A172 (cell line): ENCODE results near the genes HSPG2, WNT4 and C1QB.

DNA sequence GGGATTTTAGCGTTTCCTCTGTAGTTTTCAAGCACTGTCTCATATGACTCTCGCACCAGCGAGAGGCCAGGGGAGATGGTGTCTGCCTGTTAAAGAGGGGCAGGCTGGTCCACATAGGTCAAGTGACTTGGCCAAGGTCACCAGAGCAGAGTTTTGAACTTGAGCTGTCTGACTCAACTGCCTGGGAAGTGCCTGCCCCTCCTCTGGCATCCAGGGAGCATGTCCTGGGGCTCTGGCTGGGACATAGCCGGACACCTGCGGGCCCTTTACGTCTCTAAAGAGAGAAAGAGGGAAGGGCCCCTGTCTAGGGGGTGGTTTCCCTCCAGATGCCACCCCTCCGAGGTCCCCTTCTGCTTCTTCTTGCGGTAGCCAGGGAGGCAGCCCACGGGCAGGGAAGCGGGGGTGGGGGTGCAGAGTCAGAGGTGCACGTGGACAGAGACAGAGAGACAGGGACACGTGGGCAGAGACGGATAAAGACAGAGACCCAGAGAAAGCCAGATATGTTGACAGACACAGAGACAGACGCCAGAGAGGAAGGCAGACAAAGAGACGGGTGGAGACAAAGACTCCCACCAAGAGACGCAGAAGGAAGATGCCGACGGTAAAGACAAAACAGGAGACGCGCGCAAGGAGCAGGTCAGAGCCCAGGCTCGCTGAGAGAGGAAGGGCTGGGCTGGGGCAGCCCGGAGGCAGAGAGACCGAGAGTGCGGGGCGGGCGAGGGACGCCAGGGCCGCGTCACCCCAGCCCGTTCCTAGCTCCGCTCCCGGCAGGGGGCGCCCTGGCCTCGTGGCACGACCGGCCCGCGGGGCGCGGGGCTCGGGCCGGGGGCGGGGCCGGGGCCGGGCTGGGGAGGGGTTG lies 518 bp upstream of the ALPL start:
- RAMPAGE, long total RNA, result no peak

GRCh38 chr1:21547164-21547502 lies 37.9 kb downstream of the ALPL start:
- RAMPAGE, long total RNA, result no peak

DNA sequence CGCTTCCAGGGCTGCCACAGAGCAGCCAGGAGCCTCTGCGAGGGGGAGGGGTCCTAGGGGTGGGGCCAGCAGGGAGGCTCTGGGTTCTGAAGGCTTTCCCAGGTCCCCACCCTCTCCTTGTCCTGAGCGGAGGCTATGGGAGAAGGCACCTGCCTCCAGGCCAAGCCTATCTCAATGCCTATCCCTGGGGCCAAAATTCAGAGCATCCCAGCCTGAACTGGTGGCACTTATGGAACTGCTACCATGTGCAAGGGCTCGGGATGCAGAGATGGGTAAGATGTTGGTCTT lies 38.9 kb downstream of the ALPL start:
- RAMPAGE, long total RNA, result no peak

DNA sequence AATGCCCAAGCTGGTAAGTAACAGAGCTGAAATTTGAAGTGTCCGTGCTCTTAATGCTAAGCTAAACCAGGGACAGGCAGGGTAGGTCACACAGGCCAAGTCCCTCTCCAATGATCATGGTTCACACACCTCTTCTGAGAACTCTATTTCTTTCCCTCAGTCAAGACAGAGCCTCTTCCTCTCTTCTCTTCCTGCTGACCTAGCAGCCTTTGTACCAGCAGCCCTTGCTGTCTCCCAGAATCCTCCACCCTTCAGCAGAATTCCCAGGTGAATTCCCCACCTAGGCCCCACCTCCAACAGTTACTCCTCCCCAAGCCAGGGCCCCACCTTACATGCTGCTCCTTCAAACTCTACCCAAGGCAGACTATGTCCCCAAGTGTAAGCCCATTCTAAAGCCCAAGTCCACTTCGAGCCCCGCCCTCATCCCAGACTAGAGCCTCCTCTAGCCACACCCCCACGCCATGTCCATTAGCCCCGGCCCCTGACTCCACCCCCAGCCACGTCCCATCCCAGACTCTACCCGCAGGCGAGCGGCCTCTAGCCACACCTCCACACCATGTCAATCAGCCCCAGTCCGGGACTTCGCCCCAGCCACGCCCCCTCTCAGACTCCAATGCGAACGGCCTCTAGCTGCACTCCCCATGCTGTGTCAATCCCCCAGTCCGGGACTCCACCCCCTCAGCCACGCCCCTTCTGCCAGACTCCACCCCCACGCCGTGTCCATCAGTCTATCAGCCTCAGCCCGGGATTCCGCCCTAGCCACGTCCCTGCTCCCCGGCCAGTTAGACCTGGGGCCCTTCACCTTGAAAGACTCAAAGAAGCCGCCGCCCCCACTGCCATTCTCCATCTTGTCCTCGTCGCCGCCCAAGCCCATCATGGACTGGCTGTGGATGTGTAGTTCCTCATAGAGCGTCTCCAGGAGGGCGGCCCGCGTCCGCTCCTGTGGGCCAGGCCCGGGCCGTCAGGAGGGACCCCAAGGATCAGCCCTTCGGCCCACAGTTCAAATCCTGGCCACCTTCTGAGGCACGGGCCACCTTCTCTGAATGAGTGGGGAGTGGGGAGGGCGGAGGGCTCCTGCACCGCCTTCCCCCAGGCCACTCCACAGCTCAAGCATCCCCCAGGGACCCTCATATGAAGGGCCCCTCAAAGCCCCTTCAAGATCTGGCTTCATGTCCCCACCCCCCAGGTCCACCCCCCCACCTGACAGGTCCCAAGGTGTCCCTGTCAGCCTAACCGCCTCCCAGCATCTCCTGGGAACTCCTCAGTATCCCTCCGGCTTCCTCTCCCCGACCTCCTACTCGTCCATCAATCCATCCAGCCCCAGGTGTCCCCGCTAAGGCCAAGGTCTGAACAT lies 61.3 kb downstream of the RAP1GAP start:
- RAMPAGE, long total RNA, result no peak

DNA sequence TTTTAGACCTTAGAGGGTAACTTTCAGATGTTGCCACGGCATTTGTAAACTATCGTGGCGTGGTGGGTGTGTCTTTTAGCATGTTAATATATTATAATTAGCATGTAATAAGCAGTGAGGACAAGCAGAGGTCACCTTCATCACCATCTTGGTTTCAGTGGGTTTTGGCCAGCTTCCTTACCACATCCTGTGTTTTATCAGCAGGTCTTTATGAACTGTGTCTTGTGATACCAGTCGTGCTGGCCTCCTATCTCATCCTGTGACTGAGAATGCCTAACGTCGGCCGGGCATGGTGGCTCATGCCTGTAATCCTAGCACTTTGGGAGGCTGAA lies 8.7 kb upstream of the USP48 start:
- RAMPAGE, long total RNA, result no peak

DNA sequence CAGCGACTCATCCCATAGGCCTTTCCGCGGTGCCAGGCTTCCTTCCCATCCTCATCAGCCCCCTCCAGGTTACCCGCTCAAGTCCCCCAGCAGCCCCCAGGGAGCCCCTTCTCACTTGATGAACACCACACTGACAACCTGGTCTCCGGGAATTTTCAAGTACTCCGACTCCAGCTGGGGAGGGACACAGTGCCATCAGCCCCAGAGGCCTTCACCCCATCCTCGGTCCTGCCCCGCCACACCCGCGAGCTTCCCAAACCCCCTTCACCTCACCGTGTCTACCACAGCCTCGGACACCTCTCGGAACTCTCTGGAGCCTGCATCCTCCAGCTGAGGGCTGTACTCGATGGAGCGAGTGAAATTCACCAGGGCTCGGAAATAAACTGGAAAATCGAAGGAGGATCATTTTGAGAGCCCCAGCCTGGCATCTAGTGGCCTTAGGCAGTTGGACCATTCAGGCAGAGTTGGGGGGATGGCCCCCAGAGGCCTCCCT lies 46.8 kb downstream of the HSPG2 start:
- RAMPAGE, long total RNA, result no peak

GRCh38 chr1:21921215-21921830 lies 15.8 kb downstream of the HSPG2 start:
- RAMPAGE, long total RNA, result no peak

DNA sequence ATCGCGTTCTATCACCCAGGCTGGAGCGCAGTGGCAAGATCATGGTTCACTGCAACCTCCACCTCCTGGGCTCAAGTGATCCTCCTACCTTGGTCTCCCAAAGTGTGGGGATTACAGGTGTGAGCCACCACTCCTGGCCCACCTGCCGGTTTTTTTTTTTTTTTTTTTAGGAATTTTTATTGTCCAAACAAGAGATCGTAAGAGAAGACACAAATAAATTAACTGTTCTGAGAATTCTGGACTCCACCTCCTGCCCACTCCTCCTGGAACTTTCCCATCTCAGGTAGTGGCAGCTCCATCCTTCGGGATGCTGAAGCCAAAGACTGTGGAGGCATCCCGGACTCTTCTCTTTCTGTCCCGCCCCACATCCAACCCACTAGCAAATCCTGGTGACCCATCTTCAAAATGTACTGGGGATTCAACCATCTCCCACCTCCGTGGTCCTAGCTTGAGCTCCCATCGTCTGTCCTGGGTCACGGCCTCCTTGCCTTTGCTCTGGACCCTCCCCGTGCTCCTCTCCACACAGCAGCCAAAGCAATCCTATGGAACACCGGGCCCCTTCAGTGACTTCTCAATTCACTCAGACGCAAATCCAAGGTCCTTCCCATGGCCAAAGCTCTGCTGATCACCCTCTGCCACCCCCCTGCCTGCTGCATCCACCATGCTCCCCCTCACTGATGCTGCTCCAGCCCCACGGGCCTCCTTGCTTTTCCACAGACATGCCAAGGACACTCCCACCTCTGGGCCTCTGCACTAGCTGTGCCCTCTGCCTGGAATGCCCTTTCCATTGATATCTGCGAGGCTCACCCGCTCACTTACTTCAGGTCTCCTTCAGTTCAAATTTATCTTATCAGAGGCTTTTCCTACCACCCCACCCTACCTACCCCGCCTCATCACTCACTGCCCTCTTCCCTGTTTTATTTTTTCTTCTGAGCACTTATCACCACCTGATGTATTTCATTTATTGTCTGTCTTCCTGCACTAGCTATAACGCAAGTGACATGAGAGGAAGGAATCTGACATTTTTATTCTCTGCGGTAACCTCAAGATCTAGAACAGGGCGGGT lies 7.3 kb downstream of the HSPG2 start:
- RAMPAGE, long total RNA, result no peak

- RAMPAGE, long total RNA, result no peak
These were observed at the start of gene HSPG2 for GRCh38 chr1:21937003-21938054. TSS of gene HSPG2 (minus strand) at chr1:21937310.

DNA sequence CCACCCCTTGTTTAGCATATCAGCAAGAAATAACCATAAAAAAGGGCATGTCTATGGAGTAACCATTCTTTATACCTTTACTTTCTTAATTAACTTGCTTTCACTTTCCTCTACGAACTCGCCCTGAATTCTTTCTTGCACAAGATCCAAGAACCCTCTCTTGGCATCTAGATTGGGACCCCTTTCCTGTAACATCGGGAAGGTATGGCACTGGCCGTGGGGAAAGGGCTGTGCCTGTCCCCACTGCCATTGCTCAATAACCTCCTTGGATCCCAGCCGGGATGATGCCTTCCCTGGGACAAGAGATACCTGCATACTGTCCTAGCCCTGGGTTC lies 5.0 kb upstream of the CELA3A start:
- RAMPAGE, long total RNA, result no peak

GRCh38 chr1:22002844-22003303 lies 1.4 kb downstream of the CELA3A start:
- RAMPAGE, long total RNA, result no peak

- RAMPAGE, long total RNA, result no peak
These were observed 21.0 kb upstream of the CDC42 start for GRCh38 chr1:22031371-22032041.

DNA sequence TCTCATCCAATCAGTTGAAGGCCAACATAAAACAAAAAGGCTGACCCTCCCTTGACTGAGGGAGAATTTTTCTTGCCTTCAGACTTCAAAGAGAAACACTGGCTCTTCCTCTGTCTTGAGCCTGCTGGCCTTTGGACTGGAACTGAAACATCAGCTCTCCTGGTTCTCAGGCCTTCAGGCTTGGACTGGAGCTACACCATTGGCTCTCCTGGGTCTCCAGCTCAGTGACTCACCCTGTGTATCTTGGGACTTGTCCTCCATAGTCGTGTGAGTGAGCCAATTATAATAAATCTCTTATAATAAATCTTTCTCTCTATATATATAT lies 6.7 kb upstream of the CDC42 start:
- RAMPAGE, long total RNA, result no peak

- RAMPAGE, long total RNA, result no peak
These were observed 22.9 kb downstream of the WNT4 start for GRCh38 chr1:22119840-22120509.

- RAMPAGE, long total RNA, result no peak
These were observed at the start of gene WNT4 for GRCh38 chr1:22143028-22143753. TSS of gene WNT4 (minus strand) at chr1:22143097.

GRCh38 chr1:22343667-22344479 lies 107.8 kb upstream of the ZBTB40 start:
- RAMPAGE, long total RNA, result no peak

GRCh38 chr1:22652554-22653556 lies at the start of gene C1QB:
TSS of gene C1QB (plus strand) at chr1:22653236.
- RAMPAGE, long total RNA, result no peak

DNA sequence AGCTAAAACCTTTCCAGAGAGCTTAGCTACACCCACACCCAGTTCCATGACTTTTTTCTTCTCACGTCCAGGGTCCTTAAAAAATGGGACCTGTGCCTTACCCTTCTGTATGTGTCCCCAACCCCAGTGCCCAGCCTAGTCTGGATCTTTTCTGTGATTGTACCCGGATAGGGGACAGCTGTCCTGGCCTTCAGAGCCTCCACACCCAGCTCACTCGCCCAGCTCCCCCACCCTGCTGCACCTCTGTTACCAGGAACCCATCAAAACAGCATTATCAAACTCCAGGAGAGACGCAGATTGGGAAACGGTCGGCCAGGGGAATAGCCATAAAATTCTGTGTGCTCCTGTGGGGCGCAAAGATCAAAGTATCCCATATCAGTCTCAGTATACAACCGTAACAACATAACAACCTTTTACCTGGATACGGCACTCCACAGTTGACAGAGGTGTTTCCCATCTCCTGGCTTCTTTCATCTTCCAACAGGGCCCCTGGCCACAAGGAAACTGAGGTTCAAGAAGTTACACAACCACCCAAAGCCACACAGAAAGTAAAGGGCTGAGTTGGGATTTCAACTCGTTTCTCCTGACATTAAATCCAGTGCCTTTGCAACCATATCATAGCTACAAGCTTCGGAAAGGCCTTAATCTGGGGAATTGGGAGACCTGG lies 8.4 kb upstream of the EPHB2 start:
- RAMPAGE, long total RNA, result no peak

DNA sequence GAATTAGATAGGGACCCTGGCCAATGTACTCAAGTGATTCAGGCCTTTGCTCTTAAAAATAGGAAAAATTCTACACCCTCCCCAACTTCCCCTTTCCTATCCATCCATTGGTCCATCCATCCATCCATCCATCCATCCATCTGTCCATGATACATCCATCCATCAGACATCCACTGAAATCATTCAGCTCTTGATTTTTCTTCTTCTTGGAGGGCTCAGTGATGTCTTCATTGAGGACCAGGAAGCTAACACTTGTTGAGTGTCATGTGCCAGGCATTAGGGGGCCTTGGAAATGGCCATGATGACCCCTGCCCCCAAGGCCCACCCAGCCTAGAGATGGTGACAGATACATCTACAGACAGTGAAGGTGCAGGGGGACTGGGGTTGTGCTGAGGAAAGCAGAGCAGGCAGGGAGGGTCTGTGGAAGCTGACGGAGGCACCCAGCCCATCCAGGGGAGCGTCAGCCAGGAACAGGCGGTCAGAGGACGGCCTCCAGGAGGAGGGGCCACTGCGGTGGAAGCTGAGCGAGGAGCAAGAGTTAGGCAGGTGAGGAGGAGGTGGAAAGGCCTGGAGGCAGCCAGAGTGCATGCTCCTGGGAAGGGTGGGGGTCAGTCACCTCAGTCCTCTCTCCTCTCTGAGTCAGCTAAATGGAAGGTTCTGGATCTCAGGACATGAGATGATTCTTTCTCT lies 82.0 kb downstream of the EPHB2 start:
- RAMPAGE, long total RNA, result no peak

DNA sequence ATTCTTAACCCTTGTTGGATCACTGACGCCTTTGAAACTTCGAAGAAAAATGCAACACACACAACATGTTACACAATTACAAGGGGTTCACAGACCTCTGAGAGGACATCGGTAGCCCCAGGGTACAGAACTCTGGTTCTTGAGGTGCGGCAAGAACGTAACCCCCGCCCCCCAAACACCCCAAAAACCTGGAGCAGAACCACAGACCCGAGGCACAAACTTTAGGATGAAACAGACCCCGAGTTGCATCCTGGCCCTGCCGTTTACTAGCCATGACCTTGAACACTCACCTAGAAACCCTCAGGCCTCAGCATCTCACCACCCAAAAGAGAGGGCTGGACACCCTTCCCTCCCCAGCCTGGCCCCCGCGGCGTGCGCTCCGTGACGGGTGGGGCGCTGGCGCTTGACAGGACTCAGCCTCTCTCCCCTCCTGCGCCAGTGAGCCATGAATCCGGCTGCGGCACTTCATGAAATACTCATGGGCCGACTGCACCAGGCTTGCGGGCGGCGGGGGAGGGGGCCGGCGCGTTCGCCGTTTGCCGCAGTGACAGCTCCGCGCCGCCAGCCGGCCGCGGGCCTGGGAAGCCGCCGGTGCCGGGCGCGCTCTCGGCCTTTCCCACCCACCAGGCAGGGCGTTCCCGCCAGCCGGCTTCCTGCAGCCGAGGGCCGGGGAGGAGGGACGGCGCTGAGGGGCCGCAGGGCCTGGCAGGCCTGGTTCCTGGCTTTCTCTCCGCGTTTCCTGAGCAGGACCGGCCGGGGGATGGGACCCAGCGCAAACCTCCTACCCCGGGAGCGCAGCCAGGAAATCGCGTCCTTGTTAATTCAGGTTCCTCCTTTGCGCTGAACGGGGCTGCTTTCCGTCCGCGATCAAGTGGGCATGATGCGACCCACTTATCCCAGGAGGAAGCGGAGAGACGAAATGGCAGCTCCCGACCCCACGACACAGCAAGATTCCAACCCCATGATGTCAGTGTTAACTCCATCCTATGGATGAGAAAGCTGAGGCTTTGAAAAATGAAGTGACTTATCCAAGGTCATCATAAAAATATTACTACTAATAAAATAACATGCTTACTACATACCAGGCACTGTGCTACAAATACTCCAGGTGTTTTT lies 39.7 kb downstream of the HTR1D start:
- RAMPAGE, long total RNA, result no peak